Camera-type eye (tissue), 1 donor: ENCODE measurements around a stretch of chr6.

- RAMPAGE, long total RNA: no peak
Measured at GRCh38 chr6:166957692-166958083, 1.3 kb upstream of the RNASET2 start.

DNA sequence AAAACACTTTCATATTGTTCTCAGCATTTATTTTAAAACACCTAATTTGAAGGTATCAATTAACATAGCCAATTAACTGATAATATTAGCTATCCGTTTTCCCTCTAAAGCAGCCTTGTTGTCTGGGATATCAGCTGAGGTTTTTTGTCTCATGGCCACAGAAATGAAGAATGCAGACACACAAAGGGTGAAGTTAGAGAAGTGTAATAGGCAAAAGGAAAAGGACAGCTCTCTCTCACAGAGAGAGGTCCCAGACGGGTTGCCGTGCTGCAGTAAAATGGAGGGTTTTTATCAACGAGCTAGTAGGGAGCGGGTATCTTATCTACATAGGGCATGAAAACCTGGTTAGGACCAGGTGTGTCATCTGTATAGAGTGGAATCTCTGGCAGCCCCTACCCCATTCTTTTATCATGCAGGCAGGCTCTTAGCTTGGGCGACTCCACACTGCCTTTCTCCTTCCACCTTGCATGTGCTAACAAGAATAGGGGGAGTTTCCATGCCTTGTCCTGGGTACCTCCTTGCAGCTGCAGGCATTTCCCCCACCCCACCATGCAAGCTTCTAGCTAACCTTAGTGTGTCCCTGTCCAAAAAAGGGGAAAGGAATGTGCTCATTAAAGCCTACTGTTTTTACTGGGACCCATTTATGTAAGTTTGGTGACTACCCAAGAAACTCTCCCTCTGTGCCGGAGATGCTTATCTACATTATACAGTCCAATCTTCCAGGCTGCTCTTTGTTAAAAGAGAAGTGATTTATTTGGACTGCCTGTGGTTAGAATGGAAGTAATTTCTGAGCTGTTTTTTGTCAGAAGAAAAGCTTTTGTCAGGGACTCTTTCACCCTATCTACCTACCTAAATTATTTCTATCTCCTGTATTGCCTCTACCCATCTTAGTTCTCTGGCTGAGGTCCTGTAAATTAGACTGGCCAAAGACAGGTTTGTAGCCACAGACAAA, 10.6 kb upstream of the CEP43 start:
- RAMPAGE, long total RNA: no peak

GRCh38 chr6:166998535-166998629, 815 bp upstream of the CEP43 start:
- RAMPAGE, long total RNA: no peak

- RAMPAGE, long total RNA: no peak
Measured at GRCh38 chr6:167091010-167091873, 31.7 kb upstream of the CCR6 start.

- RAMPAGE, long total RNA: no peak
Measured at GRCh38 chr6:167094846-167095341, 28.0 kb upstream of the CCR6 start.

- RAMPAGE, long total RNA: no peak
Measured at GRCh38 chr6:167268589-167269461, 22.3 kb upstream of the UNC93A start.

GRCh38 chr6:167693551-167693897, 133.2 kb upstream of the AFDN start:
- RAMPAGE, long total RNA: no peak

DNA sequence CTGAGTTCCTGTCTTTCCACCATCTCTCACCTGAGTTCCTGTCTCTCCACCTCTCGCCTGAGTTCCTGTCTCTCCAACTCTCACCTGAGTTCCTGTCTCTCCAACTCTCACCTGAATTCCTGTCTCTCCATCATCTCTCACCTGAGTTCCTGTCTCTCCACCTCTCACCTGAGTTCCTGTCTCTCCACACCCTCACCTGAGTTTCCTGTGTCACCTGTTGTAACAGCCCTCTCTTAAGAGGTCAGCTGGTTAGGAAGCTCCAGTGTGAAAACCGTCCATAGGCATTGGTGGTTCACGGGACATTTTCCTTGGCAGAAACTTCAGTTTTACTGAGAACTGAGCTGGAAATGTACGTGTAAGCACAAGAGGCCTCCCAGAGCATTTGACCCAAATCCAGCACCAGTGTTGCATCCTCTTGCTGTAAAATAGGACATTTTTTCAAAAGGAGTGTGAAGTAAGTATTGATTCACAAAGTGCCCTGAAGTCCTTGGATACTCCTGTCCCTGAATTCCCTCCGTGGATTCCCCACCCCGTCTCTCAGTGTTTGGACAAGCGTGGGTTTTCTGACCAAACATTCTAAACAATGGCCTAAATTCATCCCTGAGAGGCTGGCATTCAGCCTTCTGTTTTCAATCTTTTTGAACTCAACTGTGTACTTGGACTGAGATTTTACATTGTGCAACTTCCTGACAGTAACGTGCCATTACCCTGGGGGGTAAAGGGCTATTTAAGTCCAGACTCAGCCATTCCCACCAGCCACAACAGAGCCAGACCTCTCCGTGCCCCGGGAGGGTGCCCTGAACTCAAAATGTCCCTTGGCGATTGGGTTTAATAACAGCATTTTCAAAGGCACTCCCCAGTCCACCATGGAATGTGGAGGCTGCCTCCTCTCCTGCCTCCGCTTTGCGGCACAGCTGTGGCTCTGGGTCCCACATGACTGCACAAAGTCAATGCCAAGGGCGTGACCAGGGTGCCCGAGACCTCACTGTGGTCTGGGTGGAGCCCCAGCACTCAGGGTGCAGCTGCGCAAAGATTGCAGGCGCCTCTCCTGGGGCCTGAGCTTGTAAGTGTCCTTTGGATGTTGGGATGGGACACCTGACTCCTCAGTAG, 92.8 kb upstream of the AFDN start:
- RAMPAGE, long total RNA: no peak

- RAMPAGE, long total RNA: no peak
Measured at GRCh38 chr6:167778395-167778953, 48.2 kb upstream of the AFDN start.

GRCh38 chr6:167786834-167787472, 39.8 kb upstream of the AFDN start:
- RAMPAGE, long total RNA: no peak

GRCh38 chr6:167792089-167792519, 34.6 kb upstream of the AFDN start:
- RAMPAGE, long total RNA: no peak

- RAMPAGE, long total RNA: no peak
Measured at GRCh38 chr6:167840715-167841434, 14.2 kb downstream of the AFDN start.

DNA sequence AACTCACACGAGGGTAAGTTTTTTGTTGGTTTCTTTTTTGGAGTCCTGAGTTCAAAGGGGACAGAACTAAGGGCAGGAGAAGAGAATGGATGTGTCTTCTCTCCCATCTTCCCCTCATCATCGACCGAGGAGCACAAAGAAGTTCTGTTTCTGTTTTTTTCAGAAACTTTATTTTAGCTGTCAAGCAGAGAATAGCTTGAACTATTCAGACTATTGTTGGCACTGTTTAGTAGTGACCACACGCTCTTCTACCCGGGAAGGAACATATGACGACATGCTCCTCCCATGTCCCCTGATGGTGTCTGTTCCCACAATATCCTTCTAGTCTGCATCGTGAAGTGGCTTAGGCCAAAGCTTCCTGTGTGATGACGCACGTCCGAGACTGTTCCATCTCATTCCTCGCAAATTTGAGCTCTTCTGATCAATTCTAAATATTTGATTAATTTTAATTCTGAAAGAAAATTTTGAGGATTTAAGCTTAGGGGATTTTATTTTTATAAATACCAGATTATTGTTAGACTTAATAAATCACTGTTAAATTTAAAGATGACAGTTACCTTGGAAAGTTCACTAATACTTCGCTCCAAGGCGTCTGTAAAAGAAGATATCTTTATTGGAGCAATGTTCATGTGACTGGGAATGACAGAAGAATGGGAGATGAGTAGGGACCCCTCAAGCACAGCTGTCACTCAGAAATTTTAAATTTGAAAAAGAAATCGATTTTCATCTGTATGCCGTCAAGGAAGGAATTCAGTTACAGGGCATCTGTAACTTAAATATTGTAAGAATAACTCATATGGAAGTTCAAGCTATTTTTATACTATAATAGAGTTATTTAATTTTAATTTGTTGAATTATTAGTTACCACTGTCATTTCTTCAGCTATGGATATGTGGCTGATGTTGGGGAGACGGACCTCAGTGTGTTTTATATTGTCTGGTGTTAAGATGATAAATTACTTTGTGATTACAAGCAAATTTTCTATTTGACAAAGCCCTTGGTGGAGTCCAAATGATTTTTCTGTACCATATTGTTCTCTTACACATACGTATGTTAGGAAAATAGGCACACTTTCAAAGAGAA, 27.0 kb upstream of the KIF25 start:
- RAMPAGE, long total RNA: no peak

GRCh38 chr6:168054646-168055150, 24.3 kb downstream of the FRMD1 start:
- RAMPAGE, long total RNA: no peak

DNA sequence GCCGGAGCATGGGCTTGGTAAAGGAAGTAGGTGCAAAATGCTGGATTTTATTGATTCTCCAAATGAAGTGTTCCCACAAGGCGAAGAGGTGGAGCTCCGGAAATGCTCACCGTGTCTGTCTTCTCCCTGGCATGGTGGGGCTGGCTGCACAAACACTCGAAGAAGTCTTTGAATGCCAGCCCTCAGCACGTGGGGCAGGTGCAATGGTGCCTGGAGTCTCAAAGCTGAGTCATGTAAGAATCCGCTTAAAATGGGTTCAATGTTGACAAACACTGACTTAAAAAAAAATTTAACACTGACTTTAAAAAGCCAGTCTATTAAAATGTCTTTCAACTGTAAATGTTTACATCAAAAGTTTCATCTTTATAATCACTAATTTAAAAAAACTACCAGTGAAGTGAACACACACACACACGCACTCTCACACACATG, 79.7 kb upstream of the FRMD1 start:
- RAMPAGE, long total RNA: no peak

GRCh38 chr6:168313346-168314025, 6.1 kb downstream of the DACT2 start:
- RAMPAGE, long total RNA: no peak

- RAMPAGE, long total RNA: no peak
Measured at GRCh38 chr6:168368109-168368385, 48.5 kb upstream of the DACT2 start.

DNA sequence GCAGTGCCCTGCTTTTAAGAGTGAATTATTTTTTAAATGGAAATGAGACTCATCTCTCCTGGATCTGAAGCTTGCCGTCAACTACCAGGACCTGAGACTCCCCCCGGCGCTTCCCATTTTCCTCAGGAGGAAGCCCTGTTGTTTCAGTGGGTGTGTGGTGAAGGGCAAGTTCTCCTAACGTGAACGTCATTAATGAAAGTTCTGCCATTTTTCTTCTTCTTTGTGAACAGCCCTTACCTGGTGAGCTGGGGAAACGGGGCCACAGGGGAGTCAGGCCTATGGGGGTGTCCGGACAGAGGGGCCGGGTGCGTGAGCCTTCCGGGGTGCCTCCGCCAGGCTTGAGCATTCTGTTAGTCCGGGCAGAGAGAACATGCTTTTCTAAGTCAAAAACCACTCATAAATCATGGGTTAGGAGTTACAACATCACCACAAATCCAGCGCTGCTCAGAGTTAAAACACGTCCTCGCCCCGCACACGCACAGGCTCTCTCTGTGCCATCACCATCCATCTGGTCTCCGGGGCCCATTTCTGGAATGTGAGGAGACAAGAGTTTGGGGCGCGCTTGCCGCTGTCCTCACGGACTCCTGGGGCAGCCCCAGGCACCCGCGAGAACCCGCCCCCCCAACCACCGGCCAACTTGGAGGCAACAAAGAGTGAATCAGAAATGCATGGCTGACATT, 56.5 kb upstream of the SMOC2 start:
- RAMPAGE, long total RNA: no peak

- RAMPAGE, long total RNA: no peak
Measured at GRCh38 chr6:168412826-168413199, 28.2 kb upstream of the SMOC2 start.

GRCh38 chr6:168542075-168542838, 101.3 kb downstream of the SMOC2 start:
- RAMPAGE, long total RNA: no peak